Upper lobe of left lung (tissue), 5 donors: ENCODE data around the genes SH3D21 and ZC3H12A.

DNA sequence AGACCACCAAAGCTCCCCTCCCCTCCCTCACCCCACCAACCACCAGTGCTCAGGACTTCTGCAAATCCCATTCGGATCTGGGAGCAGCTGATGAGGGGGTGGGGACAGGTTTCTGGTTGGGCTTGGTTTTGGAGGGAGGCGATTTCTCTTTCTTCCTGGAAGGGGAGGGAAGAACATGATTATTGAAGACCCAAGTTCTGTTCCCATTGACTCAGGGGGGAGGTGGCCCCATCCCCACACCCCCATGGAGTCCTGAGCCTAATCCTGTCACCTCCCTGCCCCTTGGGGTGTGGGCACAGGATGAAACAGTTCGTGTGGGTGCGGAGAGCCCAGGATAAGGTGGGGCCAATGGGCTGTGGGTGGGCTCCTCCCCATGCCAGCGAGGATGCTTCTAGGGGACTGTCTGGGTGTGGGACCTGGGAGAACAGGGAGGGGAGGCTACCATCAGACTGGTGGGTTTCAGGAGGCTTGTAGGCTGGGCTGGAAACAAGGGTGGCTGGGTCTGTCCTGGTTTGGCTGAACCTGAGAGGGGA, 1.5 kb downstream of the MAP7D1 start:
- PRO-cap, 2 experiments: peak in 1 of 2 experiments; most common minus-strand start position 284 of the sequence (in 1)
- RAMPAGE, long total RNA, 4 experiments: start-site peak on the plus strand in 1 of 4 experiments, centred at position 481 of the sequence, 11 reads per replicate

DNA sequence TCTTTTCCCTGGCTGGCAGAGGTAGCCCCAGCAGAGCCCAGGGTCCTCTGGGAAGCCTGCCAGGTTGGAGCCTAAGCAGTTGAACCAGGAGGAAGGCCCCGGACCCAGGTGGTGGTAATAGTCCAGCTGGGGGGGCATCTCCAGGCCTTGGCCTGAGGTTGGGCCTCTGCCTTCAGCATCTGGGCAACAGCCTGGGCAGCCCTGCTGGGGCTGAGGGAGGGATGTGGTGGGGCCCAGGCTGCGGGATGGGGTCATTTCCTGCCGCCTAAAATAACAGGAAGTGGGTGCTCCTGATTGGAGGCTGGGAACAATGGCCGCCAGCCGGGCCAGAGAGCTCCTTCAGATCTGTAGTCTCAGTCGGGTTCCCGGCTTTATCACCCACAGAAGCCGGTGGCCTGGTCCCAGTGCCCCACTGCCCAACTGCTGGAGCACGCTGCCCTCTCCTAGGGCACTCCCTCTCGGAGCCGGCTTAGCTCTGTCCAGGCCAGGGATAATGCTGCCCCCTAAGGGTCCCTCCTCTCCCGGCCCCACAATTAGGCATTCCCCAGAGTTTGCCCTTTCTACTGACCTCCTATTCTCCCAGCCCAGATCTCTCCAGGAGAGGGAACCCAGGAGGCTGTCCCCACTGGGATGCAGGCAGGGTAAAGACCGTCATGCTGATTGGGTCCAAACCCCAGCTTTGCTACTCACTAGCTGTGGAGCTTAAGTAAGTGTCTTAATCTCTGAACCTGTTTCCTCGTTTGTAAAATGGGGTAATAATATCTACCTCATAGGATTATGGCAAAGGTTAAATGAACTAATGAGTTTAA, 5.0 kb downstream of the MAP7D1 start:
- PRO-cap, 2 experiments: peak in 2 of 2 experiments; most common plus-strand start position 320 of the sequence (in 1); most common minus-strand start position 225 of the sequence (in 1)
- RAMPAGE, long total RNA, 4 experiments: no peak in any of the 4 experiments

- PRO-cap, 2 experiments: no peak in any of the 2 experiments
- RAMPAGE, long total RNA, 4 experiments: start-site peak on the plus strand in 1 of 4 experiments, at chr1:36164425-36164534 at its widest, 6 reads per replicate
These were observed 8.4 kb downstream of the MAP7D1 start for GRCh38 chr1:36164299-36164919.

GRCh38 chr1:36176181-36176882, 20.4 kb downstream of the MAP7D1 start:
- PRO-cap, 2 experiments: no peak in any of the 2 experiments
- RAMPAGE, long total RNA, 4 experiments: no peak in any of the 4 experiments

GRCh38 chr1:36190100-36190392, 34.1 kb downstream of the MAP7D1 start:
- PRO-cap, 2 experiments: no peak in any of the 2 experiments
- RAMPAGE, long total RNA, 4 experiments: no peak in any of the 4 experiments

- PRO-cap, 2 experiments: peak in 1 of 2 experiments; most common plus-strand start chr1:36306368 (in 1); most common minus-strand start chr1:36306221 (in 1)
- RAMPAGE, long total RNA, 4 experiments: start-site peak on the plus strand in 2 of 4 experiments, at chr1:36306362-36306409 at its widest, 16 to 17 reads per replicate
These were observed at the start of gene SH3D21 for GRCh38 chr1:36305837-36306471. Gene SH3D21 (plus strand): TSS chr1:36306368.

DNA sequence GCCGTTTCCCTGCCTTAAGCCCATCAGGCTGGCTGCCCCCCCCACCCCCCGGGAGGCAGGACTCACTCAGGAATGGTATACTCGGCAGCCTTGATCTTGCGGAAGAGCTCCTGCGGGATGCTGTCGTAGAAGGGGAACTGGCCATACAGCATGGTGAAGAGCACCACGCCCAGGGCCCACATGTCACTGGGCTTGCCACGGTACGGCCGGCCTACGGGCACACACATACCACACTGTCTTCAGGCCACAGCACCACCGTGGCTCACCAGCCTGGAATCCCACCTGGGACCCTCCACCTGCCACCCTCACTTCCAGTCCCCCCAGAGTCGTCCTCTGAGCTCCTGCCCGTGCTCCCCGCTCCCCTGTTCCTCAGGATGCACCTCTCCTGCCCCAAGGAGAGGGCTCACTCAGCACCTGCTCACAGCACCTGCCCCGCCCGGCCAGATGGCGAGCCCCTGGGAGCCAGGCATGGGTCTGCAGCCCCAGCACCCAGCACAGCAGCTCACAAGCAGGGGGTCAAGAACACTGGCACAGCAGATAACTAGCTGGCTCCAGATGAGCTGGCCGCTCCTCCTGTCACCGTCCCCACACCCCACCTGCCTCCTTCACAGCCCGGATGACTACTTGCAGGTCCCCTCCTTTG, 20.7 kb upstream of the EVA1B start:
- PRO-cap, 2 experiments: no peak in any of the 2 experiments
- RAMPAGE, long total RNA, 4 experiments: no peak in any of the 4 experiments

DNA sequence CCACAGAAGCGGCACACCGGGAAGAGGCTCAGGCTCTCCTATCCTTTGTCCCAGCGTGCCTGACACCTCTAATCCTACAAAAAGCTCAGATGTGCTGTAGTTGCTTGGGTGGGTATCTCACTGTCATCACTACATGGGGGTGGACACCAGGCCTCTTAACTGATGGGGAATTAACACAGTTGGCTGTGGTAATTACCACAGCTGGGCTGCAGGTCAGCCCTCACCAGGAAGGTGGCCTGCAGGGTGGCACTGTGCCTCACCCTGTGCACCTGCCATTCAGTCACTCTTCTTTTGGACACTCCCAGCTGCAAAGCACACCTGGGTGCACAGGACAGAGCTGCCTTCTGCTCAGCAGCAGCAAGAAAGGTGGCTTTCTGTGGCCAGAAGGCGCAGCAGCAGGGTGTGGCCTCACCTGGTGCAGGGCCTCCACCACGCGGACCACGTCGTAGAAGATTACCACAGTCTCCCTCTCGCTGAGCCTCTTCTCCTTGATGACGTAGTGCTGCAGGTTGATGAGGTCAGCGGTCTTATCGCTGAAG, 30.9 kb downstream of the STK40 start:
- PRO-cap, 2 experiments: no peak in any of the 2 experiments
- RAMPAGE, long total RNA, 4 experiments: no peak in any of the 4 experiments

DNA sequence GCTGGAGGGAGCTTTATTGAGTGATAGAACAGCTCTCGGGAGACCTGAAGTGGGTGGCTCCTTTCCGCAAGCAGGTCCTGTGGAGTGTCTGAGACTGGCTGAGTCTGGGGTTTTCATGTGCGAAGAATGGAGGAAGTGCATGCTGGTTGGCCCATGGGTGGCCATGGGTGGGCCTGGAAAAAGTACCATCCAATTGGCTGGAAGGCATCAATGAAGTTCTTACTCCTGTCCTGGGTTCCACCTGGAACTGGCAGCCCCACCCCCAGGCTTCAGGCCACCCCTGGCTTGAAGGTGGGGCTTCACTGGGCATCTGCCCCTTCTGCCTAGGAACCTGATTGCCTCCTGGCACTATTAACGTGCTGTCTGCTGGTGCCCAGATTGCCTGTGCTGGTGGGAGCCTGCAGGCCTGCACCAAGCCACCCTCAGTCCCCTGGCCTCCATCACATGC, 3.7 kb upstream of the LSM10 start:
- PRO-cap, 2 experiments: peak in 1 of 2 experiments; most common minus-strand start position 86 of the sequence (in 1)
- RAMPAGE, long total RNA, 4 experiments: no peak in any of the 4 experiments

- PRO-cap, 2 experiments: peak in 1 of 2 experiments; most common plus-strand start chr1:36482175 (in 1)
- RAMPAGE, long total RNA, 4 experiments: no peak in any of the 4 experiments
These were observed 881 bp downstream of the CSF3R start for GRCh38 chr1:36481808-36482256.

DNA sequence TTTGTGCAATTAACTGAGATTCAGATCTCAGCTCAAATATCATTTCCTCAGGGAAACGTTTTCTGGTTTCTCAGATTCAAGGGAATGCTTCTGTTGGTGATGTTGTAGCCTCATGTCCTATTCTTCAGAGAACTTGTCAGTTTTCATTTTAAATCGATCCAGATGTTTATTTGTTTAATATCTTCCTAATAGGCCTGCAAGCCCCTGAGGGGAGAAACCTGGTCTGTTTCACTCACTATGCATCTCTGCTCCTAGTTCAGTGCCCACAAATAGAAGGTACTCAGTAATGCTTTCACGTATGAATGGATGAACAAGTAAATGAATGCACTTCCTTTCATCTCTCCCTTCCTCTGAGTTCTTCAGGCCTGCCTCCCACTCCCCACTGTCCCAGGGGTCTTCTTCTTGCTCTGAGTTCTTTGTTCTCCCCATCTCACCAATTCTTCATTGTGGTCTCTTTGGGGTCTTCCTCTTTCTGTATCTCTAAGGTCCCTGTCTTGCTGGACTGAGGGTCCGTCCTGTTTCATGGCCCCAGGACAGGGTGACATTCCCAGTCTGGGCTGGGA, 24.4 kb upstream of the GRIK3 start:
- PRO-cap, 2 experiments: no peak in any of the 2 experiments
- RAMPAGE, long total RNA, 4 experiments: no peak in any of the 4 experiments

DNA sequence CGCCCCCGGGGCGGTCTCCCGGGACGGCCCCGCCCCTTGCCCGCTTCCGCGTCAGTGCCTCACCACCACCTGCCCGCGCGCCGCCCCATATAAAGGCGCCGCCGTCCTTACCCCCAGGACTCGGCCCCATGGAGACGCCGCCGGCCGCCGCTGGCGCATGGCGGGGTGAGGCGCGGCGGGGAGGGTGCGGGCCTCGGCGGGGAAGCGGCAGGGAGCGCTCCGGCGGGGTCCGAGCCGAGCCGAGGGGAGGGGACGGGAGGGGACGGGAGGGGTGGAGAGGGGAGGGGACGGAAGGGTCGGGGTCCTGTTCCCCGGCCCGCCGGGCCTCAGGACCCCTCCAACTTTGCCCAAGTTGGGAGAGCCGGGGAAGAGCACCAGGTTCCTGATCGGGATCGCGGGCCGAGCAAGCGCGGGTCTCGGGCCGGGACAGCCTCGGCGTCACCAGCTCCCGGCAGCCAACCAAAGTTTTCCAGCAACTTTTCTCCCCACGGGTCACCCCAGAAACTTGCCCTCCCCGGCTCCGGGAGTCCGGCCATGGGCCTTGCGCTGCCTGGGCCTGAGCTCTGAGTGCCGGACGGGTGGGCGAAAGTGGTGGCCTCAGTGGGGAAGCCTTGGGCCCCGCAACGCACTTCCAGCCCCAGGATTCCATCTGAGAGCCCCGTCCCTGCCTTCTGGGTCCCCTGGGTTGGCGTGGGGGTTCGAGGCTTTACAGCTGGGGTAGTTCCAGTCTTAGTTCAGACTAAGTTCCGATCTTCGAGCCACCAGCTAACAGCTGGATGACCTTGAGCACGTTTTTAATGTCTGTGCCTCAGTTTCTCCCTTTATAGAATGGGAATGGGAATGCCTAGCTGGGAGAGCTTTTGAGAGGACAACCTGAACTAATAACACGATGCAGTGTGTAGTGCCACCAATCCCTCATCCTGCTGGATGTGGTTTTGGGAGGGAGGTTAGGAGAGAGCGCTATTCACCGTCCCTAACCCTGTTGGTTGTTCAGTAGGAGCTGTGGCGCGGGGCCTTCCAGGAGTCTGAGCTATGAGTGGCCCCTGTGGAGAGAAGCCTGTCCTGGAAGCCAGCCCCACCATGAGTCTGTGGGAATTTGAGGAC, at the start of gene ZC3H12A:
TSS of gene ZC3H12A (plus strand) at position 116 of the 1,104 bp plus-strand sequence.
- PRO-cap, 2 experiments: peak in 2 of 2 experiments; most common plus-strand start position 116 of the sequence (in 2)
- RAMPAGE, long total RNA, 4 experiments: start-site peak on the plus strand in 3 of 4 experiments, centred at positions 106 to 432 of the sequence, 6 to 206 reads per replicate

DNA sequence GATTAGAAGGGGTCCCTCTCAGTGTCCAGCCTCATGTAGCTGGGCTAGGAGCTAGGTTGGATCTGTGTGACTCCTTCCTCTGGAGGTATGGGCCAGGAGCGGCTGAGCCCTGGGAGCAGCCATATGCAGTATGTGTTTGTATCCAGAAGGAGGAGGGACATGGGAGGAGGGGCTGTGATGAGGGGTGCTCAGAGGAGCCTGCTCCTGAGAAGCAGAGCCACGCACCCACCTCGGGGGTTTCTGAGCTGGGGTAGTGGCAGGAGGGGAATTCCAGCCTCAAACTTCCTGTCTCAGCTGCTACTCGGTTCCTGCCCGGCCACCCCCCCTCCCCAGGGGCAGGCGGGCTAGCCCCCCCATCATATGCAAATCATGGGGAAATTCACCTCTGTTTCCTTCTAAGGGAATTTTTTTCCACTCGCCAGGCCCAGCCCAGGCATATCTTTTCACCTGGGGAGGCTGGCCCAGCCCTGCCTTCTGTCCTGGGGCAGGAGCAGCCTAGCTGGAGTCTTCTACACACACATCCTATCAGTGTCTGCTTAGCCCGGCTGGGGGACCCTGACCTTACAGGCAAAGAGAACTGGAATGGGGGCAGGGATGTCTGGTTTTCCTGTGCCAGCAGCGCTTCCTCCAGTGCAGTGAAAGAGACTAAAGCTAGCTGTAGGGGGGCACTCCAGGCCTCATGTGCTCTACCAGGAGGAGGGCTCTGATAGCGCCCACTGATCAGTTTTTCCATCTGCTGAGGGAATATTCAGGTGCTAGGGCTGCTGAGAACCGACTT, 3.0 kb downstream of the ZC3H12A start:
- PRO-cap, 2 experiments: peak in 1 of 2 experiments; most common plus-strand start position 436 of the sequence (in 1); most common minus-strand start position 242 of the sequence (in 1)
- RAMPAGE, long total RNA, 4 experiments: no peak in any of the 4 experiments

DNA sequence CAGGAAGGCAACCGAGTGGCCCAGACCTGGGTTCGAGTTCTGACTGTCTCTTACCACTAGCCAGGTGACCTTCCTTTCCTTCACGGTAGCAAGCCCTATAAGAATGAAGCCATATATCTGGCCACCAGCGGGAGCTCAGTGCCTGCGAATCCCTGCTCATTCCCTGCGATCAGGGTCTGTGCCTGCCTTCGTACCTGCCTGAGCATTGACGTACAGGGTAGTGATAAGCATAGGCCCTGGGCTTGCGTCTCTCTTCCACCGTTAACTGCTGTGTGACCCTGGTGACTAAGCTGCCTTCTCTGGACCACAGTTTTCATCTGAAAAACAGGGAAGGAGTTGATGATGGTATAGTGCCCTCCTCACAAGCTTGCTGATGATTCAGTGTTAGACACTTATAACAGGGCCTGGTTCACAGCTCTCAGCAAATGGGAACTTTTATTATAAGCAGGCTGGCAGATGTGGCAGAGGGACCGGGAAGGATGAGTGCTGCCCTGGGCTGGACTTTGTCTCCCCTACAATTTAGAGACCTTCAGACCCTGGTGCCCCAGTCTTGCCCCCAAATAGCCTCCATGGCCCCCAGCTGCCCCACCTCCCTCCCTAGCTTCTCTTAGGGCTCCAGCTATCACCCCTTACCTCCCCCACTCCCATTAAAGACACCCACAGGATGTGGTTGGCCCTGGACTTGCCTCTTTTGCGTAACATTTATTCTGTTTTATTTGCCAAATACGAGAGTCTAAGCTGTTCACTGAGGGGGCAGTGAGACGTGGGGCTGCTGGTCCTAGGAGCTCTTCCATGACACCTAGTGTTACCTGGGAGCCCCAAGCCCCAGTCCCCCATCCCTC, 4.3 kb downstream of the ZC3H12A start:
- PRO-cap, 2 experiments: peak in 1 of 2 experiments; most common plus-strand start position 741 of the sequence (in 1)
- RAMPAGE, long total RNA, 4 experiments: no peak in any of the 4 experiments

GRCh38 chr1:37479913-37480352, 5.6 kb downstream of the ZC3H12A start:
- PRO-cap, 2 experiments: no peak in any of the 2 experiments
- RAMPAGE, long total RNA, 4 experiments: no peak in any of the 4 experiments

DNA sequence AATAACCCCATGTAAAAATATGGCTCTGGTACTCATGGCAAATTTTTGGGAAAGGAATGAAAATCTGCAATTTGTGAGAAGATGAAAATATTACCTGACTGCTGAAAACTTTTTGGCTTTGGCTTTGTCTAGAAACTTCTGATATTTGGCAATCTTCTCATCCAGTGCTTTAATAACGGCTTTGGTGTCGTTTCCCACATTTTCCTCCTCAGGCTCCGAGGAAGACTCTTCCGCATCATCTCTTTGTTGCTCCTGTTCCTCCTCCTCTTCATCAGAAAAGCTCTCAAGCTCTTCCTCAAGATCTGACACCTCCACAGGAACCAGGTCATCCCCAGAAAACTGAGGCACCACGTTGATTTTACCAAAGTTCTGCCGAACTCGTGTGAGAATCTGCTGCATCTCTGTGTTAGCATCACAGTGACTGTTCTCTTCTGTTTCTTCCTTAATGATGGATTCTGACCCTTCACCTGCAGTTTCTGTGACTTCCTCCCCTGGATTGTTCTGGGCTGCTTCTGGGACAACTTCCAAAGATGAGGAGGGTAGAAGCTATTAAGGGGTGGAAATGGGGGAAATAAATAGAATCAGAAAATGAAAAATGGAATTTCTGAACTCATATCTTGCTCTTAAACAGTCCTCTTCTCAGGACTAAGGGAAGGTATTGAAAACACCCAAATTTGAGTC, 12.2 kb downstream of the DNALI1 start:
- PRO-cap, 2 experiments: no peak in any of the 2 experiments
- RAMPAGE, long total RNA, 4 experiments: start-site peak on the minus strand in 1 of 4 experiments, centred at positions 137 to 469 of the sequence, 18 to 38 reads per replicate

DNA sequence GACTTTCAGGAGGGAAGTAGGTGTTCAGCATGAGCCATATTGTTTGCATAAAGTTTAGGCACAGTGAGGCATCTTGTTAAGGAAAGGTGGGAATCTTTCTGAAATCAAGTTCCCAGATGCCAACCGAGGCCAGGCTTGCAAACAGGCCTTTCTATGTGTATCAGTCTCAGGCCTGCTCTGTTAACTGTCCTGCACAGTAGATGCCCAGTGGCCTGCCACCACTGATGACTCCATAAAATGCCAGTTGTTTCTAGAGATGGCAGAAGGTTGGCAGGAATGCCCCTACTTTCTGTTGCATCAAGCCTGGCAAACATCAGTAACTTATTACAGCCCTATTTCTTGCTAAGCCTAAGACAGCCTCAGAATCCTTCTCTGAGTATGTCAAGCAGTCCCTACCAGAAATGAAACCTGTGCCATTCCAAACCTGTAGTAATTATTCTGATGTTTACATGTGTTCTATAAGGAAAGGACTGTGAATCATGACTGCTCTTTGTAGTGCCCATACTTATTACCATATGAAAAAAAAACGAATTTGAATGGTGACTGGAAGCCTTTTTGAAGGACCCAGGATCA, 5.3 kb downstream of the CDCA8 start:
- PRO-cap, 2 experiments: no peak in any of the 2 experiments
- RAMPAGE, long total RNA, 4 experiments: no peak in any of the 4 experiments

GRCh38 chr1:37752160-37752428, 12.8 kb downstream of the EPHA10 start:
- PRO-cap, 2 experiments: no peak in any of the 2 experiments
- RAMPAGE, long total RNA, 4 experiments: no peak in any of the 4 experiments

DNA sequence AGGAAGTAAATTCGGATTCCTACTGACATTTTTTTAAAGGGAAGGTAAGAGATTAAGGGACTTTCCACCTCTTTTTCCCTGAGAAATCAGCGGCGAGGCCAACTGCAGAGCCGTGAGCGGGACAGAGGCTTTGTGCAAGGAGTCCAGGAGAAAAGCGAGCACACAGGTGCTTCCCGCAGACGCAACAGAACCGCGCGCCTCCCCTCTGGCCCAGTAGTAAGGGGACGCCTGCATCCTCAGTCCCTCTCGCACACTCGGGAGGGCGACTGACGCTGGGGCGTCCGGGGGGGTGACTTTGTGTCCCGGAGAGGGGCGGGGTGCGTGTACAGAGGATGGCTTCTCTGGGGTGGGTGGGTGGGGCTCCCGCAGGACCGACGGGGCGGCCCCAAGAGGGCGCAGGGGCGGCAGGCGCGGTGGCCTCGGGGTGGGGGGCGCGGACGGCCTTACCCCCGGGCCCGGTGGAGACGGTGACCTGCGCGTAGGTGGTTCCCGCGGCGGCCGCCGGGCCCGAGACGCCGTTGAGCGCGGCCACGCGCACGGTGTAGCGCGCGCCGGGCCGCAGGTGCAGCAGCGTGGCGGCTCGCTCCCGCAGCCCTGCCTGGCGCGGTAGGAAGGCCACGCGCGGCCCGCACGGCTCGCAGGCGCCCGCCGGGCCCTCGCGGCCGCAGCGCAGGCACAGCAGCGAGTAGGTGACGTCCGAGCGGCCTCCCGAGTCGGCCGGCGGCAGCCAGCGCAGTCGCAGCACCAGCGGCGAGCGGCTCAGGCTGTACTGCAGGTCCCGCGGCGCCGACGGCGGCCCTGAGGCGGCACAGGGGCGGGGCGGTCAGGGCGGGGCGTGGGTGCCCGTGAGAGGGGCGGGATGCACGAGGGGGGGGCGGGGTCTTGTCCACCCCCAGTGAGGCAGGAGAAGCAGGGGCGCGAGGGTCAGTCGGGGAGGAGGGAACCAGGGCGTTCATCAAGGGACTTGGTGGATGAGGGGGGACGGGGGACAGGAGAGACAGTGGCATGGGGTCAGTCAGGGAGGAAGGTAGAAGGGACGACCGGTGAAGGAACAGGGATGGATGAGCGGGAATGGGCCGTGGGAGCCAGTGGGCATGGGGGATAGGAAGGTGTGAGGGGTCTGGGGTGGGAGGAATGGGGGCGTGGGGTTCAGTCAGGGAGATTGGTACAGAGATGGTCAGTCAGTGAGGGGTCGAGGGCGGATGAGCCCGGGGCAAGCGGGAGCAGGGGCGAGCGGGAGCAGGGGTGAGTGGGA, 12.1 kb downstream of the EPHA10 start:
- PRO-cap, 2 experiments: no peak in any of the 2 experiments
- RAMPAGE, long total RNA, 4 experiments: no peak in any of the 4 experiments

GRCh38 chr1:37795368-37795854, 1.8 kb downstream of the MANEAL start:
- PRO-cap, 2 experiments: no peak in any of the 2 experiments
- RAMPAGE, long total RNA, 4 experiments: no peak in any of the 4 experiments